Gastrocnemius medialis (tissue), 3 donors: ENCODE measurements around a stretch of chr13.

DNA sequence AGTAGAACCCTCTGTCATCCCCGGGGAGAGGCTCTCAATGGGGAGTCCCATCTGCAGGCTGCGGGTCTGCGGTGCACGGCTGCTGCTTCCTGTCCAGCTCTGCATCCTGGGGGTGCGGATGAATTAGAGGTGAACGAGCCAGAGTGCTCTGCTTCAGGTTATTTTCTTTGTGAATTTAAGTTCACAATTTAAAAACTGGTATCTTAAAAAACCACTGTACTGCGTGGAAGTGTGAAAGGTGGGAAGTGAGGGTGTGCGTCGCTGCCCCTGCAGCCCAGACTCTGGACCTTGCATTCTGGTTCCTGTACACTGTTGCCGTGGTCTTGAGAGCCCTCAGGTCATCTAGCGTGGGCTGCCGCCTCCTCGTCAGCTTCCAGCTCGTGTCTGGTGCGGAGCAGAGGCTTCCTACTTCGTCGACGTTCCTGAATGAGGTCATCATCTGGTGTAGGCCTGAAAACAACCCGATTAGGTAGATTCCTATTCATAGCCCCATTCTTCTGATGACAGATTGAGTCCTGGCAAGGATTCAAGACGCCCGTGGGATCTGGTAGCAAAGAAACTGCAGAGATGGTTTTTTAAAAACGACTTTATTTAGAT, 13.5 kb downstream of the NAXD start:
- PRO-cap, result no peak
- RAMPAGE, long total RNA, 3 experiments, result no peak in any of the 3 experiments

DNA sequence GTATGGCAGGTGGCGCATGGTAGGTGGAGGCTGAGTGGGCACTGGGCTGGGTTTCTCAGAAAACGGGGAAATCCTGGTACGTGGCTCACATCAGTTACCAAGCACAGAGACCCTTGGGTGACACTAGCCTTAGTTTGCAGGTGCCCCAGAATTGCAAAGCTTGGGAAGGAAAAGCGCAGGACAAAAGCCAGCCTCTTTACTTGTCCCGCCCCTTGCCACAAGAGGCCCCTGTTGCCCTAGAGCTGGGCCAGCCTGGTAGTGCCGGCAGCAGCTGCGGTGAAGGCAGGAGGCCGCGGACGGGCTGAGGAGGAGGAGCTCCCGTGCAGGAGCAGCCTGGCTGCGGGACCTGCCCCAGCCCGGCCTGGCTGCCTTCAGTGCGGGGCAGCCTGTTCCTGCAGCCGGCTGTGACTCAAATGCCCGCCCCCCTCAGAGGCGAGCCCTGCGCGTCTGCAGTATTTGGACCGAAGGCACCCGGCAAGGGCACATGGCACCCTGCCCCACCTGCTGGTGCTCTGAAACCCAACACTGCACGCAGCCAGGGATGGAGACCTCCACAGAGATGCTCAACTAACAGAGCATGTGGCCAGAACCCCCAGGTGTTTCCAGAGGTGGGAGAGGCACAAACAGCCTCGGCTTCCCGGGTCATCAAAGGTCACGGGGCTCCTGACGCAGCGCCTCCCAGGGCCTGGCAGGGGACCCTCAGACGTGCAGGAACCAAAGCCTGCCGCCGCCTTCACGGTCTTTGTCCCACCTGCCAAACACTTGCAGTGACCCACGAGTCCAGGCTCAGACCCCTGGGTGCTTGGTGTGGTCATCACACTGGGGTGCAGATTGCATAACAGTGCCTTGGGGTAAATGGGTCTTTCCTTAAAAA, 29.7 kb downstream of the NAXD start:
- PRO-cap, result no peak
- RAMPAGE, long total RNA, 3 experiments, result no peak in any of the 3 experiments

DNA sequence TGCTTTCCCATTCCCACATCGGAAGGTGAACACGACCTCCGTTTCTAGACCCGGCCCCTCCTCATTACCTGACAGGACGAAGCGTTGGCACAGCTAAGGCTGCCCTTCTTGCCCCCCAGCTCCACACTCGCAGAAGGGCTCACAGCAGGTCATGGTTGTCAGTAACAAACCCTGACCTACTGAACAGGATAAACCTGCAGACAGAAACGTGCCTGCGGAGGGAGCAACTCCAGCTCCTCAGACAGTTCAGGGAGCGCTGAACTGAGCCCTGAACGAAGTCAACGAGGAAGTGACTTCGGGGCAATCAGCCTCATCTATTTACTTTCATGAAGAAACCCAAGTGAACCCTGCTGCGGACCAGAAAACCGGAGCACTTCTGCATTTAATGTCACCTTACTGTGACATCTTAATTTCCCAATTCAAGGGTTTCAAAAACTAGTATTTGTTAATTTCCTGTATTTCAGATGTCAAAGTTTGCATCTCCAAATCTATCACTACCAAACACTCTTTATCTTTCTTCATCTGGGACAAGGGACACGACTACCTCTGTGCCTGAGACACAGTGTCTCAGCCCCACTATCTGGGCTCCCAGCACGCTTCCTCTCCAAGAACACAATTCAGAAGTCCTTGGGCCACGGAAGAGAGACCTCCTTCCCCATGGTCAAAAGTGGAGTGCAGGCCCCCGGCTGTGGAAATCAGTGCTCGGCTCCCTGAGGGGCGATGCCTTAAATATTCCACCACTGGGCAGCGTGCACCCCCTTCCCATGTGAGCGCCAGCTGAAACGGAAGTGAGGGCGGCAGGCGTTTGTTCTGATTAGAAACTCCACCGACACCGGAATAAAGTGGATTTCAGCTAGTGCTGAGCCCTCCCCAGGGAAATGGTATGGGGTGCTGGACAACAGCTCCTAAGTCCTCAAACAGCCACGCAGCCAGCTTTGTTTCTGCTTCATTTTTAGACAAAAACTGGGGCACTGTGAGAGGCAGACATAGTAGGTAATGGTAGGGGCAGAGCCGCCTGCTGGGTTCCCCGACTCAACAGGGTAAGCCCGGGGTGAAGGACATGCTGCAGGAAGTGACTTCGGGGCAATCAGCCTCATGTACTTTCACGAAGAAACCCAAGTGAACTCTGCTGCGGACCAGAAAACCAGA, 40.1 kb downstream of the CARS2 start:
- PRO-cap, result no peak
- RAMPAGE, long total RNA, 3 experiments, result no peak in any of the 3 experiments

- PRO-cap, result bidirectional peak, plus-strand start at chr13:110712531, minus-strand start at chr13:110712414
- RAMPAGE, long total RNA, 3 experiments, result no peak in any of the 3 experiments
These were observed 1.4 kb upstream of the ING1 start for GRCh38 chr13:110711765-110712771.

- PRO-cap, result bidirectional peak, plus-strand start at chr13:110714616, minus-strand start at chr13:110714546
- RAMPAGE, long total RNA, 3 experiments, result start-site peak on the plus strand in 1 of 3 experiments, at chr13:110714086-110714241 at its widest, 5 reads per replicate
These were observed 621 bp downstream of the ING1 start for GRCh38 chr13:110713928-110714713.

DNA sequence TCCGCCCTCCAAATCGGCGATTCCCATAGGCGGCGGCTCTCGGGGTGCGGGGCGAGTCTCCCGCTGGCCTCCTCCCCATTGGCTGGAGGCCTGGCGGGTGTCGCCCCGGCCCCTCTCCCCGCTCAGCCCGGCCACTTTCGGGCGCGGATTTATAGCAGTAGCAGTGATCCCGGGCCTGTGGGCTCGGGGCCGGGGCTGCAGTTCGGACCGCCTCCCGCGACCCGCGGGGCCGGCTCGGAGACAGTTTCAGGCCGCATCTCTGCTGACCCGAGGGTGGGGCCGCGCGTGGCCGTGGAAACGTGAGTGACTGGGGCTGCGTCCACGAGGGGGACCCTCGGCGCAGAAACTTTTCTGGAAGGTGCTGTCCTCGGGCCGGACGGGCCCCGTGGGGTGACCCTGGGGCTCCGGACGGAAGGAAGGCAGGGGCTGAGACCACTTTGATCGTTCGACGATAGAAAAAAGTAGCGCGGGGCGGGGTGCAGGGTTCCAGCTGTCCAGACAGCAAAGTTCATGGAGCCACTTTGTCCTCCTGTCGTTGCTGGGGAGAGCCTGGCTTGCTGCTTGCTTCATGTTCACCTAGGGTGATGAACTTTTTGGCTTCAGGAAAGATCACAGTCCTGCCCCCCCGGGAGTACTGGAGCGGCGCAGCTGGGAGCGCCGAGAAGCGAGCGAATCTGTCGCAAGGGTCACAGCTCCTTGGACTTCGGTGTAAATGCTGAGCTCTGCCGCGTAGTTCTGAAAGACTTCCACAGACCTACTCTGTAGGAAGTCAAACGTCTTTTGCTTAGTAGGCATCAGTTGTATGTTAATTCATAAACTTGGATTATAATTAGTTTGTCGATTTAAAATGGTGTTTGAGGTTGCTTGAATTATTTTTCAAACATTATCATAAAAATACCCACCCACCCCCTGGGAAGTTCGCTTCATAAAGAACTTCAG, 2.5 kb downstream of the ING1 start:
- PRO-cap, result bidirectional peak, plus-strand start at position 163 of the sequence, minus-strand start outside the sequence; bidirectional peak, plus-strand start at position 689 of the sequence, minus-strand start at position 676 of the sequence
- RAMPAGE, long total RNA, 3 experiments, result start-site peak on the plus strand in 3 of 3 experiments, centred at positions 132 to 173 of the sequence, 6 to 48 reads per replicate

DNA sequence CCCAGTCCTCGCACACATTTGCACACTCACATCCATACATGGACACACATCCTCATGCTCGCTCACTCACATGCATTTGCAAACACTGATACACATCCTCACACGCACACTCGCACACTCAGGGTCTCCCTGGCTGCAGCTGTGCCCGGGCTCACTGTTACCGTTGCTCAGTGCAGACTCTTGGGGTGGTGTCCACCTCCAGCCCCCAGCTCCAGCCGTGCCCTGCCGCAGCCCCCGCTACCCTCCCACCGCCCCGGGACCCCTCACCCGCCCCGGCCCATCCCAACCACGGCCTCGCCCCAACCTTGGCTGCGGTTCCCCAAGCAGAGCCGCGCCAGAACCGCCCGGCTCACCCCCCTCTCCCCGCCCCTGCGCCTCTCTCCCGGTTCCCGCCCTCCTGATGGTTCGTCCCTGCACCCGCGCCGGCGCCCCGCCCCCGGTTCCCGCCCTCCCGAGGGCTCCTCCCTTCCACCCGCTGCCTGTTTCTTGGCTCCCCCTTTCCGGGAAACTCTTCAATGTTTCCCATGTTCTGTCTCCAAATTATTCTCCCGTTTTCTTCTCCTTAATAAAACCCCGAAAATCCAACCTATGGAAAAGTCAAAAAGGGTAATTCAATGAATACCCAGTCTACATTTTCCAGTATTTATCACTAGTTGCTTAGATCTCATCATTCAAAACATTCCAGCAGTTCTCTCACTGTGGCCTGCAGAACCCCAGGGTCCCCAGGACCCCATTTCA, 40.3 kb downstream of the ANKRD10 start:
- PRO-cap, result no peak
- RAMPAGE, long total RNA, 3 experiments, result no peak in any of the 3 experiments

- PRO-cap, result no peak
- RAMPAGE, long total RNA, 3 experiments, result no peak in any of the 3 experiments
These were observed 27.3 kb downstream of the ANKRD10 start for GRCh38 chr13:110887267-110888366.

DNA sequence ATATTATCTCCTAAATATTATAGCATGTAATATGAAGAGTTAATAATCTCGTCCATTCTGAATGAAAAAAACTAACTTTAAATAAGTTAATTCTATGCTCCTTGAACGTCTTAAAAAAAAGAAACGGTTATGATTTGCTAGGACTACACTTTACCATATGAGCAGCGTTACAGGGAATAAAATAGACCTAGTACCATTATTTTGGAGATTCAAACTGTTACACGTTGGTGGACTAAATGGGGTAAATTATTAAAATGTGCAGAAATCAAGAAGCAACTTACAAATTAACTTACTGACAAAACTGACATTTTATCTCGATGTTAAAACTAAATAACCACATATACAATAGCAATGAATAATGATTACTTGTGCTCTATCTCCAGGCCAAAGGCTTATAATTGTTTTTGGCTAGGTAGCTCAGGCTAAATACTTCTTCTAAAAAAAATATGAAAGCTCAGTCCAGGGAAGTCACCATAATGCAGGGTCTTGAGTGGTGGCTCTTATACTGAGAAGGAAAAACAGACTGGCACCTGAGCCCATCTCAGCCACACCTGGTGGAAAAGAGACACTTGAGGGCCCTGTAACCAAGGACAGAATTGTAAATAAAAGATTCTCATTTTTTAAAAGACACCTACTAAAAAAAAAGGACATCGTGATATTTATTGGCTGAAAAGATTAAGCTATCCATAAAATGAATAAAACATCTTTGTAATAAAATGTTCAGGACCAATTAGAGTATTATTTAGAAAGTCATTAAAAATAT, 10.9 kb downstream of the ANKRD10 start:
- PRO-cap, result no peak
- RAMPAGE, long total RNA, 3 experiments, result no peak in any of the 3 experiments

DNA sequence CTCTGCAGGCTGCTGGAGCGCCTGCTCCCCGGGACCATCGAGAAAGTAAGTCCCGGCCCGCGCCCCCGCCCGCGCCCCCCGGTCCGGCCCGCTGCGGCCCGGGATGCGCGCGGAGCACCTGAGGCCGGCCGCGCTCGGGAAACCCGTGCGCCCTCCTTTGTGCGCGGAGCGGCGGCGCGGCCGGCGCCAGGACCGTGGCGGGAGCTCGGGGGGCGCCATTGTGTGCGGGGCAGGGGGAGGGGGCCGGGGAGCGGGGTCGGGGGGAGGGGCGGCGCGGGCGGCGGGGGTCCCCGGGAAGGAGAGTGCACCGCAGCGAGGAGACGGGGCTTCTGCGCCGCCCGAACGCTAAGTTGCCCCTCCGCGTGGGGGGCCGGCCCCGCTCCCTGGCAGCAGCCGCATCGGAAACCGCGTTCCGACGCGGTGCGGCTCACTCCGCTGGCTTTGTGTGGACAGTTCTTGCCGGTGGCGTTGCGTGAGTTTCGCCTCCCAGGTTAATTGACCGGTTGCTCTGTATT, 594 bp downstream of the ARHGEF7 start:
- PRO-cap, result bidirectional peak, plus-strand start at position 403 of the sequence, minus-strand start at position 451 of the sequence
- RAMPAGE, long total RNA, 3 experiments, result no peak in any of the 3 experiments

- PRO-cap, result bidirectional peak, plus-strand start at chr13:111154247, minus-strand start at chr13:111154132
- RAMPAGE, long total RNA, 3 experiments, result no peak in any of the 3 experiments
These were observed 38.8 kb downstream of the ARHGEF7 start for GRCh38 chr13:111153807-111154334.

- PRO-cap, result unidirectional peak, plus-strand start at chr13:111184760
- RAMPAGE, long total RNA, 3 experiments, result no peak in any of the 3 experiments
These were observed 69.6 kb downstream of the ARHGEF7 start for GRCh38 chr13:111184290-111185498.

DNA sequence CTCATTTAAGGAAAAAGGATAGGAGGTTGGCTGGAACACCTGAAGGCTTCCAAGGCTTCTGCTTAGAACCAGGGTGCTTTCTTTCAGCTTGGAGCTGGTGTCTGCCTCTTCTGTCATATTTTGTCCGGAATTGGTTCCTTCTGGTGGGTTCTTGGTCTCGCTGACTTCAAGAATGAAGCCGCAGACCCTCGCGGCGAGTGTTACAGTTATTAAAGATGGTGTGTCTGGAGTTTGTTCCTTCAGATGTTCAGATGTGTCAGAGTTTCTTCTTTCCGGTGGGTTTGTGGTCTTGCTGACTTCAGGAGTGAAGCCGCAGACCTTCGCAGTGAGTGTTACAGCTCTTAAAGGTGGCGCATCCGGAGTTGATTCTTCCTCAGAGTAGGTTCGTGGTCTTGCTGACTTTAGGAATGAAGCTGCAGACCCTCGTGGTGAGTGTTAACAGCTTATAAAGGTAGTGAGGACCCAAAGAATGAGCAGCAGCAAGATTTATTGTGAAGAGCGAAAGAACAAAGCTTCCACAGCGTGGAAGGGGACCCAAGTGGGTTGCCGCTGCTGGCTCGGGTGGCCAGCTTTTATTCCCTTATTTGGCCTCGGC, 74.1 kb downstream of the ARHGEF7 start:
- PRO-cap, result no peak
- RAMPAGE, long total RNA, 3 experiments, result no peak in any of the 3 experiments

- PRO-cap, result bidirectional peak, plus-strand start at chr13:111228965, minus-strand start at chr13:111228709
- RAMPAGE, long total RNA, 3 experiments, result no peak in any of the 3 experiments
These were observed 92.0 kb upstream of the TEX29 start for GRCh38 chr13:111228075-111229171.

DNA sequence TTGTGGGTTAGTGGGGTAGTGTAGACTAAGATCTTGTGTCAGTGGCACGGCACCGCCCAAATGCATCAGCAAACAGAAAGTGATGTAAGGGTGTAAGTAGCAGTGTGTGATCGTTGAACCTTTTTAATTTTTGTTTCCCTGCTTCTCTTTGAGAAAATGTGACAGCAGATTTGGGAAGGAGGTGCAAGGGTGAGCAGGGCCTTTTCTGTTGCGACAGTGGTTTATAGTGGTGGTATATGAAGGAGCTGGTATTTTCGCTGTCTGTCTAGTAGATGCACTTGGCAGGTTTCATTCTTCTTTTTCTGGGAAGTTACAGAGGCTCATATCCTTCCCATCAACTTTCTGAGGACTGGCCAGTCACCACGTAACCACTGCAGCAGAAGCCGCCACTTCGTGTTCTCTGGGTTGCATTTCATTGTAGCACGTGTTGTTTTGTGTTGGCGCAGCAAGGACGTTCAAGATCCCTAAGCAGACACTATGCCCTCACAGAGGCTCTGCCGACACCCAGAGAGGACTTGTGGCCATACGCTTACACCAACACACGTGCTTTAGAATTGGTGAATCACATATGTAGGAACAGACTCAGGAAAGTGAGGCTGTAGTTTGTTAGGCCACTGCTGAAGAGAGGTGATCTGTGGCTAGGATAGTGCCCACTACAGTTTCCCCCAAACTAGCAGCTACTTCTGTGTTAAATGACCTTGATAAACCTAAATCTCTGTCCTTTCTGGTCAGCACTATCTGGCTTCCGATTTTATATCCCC, 42.2 kb upstream of the TEX29 start:
- PRO-cap, result no peak
- RAMPAGE, long total RNA, 3 experiments, result no peak in any of the 3 experiments

GRCh38 chr13:111316292-111316855, 4.1 kb upstream of the TEX29 start:
- PRO-cap, result no peak
- RAMPAGE, long total RNA, 3 experiments, result no peak in any of the 3 experiments

DNA sequence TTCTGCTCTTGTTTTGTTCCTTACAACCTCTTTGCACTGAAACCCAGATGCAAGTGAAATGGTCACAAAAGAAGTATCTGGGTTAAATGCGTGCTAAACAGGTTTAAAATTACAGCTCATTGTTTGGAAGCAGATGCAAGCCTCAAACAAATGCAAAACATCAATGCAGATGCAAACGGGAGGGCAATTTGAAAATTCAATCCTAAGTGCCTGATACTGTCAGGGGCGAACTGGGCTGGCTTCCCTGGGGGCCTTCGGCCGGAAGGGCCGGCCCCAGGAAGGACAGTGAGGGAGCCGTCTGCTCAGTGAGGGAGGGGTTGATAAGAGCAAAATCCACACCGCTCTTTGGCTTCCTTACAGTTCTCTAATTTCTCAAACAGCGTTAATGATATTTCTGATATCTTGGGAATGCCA, 220.9 kb upstream of the SOX1 start:
- PRO-cap, result no peak
- RAMPAGE, long total RNA, 3 experiments, result no peak in any of the 3 experiments

- PRO-cap, result no peak
- RAMPAGE, long total RNA, 3 experiments, result no peak in any of the 3 experiments
These were observed 9.8 kb upstream of the SOX1 start for GRCh38 chr13:112057092-112057633.

GRCh38 chr13:112588404-112589268, 683 bp upstream of the TUBGCP3 start:
- PRO-cap, result no peak
- RAMPAGE, long total RNA, 3 experiments, result no peak in any of the 3 experiments

DNA sequence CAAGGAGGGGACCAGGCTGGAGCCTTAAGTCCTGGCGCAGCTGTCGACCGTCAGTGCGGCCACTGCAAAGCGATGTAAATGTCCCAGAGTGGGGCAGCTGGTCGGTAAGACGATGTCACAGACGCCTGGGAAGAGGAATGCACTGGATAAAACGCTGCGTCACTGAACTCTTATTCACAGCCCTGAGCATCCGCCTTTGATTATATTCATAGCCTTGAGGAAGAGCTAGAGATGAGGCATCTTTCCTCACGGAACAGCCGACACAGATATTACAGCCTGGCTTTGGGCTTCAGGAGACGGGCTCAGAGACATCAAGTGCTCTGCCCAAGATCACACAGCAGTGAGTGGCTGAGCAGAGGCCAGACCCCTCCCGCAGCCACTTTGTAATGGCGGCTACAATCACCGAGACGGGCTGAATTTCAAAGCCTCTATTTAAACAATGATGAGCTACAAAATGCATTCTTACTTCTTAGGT, 17.7 kb upstream of the TUBGCP3 start:
- PRO-cap, result no peak
- RAMPAGE, long total RNA, 3 experiments, result no peak in any of the 3 experiments